ENCODE measurements around a stretch of chr9.

DNA sequence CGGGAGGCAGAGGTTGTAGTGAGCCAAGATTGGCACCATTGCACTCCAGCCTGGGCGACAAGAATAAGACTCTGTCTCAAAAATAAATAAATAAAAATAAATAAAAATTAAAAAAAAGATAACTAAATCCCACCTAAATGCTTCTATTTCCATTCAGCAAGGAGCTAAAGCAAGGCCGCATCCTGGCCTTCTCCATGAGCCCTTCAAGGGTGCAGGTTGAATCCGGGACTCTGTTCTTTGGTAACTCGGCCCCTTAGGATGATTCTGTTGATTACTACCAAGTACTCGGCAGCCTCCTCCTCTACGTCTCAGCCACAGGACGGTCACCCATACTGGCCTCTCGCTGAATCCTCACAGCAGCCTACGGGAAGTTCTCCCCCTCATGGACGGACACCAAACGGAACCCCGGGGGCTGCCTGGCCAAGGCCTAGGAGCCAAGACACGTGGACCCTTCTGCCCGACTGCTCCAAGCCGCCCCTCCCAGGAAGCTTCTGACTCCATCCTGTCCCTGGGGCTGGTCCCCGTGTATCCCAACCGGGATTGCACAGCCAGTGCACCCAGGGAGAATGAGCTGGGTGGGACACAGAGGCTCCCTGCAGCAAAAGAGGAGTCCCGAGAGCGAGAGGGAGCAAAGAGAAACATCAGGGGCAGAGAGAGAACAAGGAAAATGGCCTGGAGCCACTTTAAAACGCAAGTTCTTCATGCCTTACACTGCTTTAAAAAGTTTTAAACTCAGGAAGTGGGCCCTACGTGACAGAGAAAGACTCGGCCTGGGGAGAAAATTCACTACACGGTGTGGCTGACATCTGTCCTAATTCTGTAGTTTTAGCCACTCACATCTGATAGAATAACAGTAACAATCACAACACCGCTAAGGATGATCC, 3.2 kb downstream of the FAM78A start:
- PRO-cap: no peak
- RAMPAGE, long total RNA, 2 experiments: no peak in any of the 2 experiments

GRCh38 chr9:131280051-131280491, 3.8 kb upstream of the FAM78A start:
- PRO-cap: no peak
- RAMPAGE, long total RNA, 2 experiments: no peak in any of the 2 experiments

- PRO-cap: no peak
- RAMPAGE, long total RNA, 2 experiments: no peak in any of the 2 experiments
These were observed 43.7 kb upstream of the POMT1 start for GRCh38 chr9:131459036-131459352.

GRCh38 chr9:131475737-131477011, 26.5 kb upstream of the POMT1 start:
- PRO-cap: no peak
- RAMPAGE, long total RNA, 2 experiments: no peak in any of the 2 experiments

DNA sequence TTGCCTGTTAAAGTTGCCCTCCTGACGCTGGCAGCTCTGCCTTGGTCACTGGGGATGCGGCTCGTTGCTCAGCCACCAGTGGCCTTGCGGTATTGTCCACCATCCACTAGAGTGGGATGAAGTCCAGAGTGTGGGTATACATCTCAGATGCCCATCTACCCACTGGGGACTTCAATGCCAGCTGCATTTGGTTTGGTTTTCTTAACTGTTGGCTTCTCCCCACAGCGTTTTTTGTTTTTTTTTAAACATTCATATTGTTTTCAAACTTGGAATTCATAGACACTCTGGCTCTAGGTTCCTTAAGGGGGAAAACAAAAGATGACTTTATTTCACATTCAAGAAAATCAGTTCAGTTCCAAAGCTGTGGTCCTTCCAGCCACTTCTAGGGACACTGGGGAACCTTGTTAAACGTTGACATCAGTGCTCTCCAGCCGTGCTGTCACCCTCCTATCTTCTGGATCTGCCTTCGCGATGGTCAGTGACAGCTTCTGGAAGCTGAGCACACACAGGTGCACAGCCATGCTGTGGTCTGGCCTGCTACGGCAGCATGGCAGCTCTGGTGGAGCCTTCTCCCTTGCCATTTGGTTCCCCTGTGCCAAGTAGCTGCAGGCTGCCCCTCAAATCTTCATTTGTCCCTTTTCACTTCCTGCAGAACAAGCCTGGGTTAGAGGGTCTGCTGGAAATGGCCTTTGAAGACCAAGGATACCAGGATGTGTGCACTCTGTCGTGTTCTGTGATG, 3.8 kb upstream of the POMT1 start:
- PRO-cap: no peak
- RAMPAGE, long total RNA, 2 experiments: no peak in any of the 2 experiments

DNA sequence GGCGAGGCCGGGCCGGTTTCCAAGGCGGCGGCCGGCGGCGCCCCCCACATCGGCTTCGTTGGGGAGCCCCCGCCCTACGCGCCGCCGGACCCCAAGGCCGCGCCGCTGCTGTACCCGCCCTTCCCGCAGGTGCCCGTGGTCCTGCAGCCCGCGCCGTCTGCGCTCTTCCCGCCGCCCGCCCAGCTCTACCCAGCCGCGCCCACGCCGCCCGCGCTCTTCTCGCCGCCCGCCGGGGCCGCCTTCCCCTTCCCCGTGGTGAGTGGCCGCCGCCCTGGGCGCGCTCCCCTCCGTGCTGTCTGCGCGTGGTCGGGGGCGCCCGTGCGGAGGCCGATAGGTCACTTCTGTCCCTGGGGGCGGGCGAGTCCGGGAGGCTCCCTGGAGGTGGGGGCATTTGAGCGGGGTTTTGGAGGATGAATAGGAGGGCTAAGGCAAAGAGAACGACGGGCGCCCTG, 9.5 kb downstream of the PRRT1B start:
- PRO-cap: no peak
- RAMPAGE, long total RNA, 2 experiments: no peak in any of the 2 experiments

- PRO-cap: no peak
- RAMPAGE, long total RNA, 2 experiments: no peak in any of the 2 experiments
These were observed 52.9 kb downstream of the PRRT1B start for GRCh38 chr9:131598109-131598663.

DNA sequence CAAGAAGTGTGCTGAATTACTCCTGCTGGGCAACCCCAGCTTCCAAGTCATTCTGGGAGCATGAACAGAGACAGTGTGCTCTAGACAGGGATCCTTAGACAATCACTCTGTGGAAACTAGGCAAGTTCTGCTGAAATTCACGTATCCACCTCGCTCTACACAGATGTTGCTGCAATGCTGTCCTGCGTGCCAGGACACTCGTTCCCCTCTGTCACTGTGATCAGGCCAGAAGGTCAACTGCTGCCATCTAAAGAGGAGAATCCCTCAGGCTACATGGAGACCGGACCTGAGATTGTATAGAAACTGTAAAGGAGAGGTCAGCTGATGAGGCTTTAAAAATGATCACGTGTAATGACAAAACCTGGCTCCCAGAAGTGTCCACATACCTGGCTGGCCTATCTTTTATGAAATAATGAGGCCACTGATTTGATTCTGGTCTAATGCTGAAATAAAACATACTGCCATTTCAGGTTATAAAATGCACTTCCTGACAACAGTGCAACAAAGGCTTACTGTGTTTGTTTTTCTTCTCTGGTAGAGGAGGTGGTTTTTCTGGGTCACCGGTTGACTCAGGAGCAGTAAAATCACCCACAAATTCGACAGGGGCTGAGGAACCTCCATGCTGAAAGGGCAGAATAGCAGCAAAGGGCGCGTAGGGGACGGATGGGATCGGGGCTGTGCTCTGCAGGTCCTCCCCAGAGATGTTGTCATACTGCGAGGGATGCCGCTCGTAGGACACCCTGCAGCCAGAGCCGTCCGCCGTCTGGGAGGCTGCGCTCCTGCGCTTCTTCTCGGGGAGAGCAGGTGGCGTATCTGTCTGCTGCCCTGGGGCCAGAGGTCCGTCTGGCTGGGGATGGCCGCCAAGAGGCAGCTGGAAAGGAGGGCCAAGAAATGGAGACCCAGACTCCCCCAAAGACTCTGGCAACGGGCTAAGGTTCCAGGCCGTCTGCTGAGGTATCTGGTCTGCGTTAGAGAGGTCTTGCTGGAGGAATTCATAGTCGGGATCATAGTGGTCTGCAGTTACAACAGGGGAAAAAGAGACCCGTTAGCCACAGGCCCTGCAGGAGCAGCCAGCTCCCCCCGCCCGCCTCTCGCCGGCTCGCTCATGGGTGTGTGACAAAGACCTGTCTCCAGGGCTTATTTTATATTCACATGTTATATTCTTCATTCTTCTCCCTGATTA, 80.5 kb downstream of the PRRT1B start:
- PRO-cap: no peak
- RAMPAGE, long total RNA, 2 experiments: no peak in any of the 2 experiments

GRCh38 chr9:131642178-131643112, 97.1 kb downstream of the PRRT1B start:
- PRO-cap: no peak
- RAMPAGE, long total RNA, 2 experiments: no peak in any of the 2 experiments

DNA sequence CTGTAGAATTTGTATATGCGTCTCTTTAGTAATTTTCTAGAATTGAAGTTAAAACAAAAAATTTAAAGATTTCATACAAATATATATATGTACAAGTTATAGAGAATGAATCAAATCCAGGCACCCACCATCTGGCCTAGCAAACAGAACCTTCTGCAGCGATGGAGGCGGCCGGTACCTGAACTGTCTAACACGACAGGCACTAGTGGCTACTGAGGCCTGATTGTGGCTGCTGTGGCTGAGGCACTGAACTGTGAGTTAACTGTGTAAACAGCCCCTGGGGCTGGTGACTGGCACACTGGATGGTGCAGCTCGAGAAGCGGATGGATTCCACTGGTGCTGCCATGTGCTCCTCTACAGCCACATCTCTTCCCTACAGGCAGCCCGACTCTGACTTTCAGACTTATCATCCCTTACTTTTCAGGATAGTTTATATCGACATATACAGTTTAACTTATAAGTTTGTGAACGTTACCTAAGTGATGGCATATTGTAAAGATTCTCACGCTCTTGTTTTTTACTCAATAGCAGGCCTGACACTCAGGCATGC, 82.4 kb downstream of the RAPGEF1 start:
- PRO-cap: no peak
- RAMPAGE, long total RNA, 2 experiments: no peak in any of the 2 experiments

DNA sequence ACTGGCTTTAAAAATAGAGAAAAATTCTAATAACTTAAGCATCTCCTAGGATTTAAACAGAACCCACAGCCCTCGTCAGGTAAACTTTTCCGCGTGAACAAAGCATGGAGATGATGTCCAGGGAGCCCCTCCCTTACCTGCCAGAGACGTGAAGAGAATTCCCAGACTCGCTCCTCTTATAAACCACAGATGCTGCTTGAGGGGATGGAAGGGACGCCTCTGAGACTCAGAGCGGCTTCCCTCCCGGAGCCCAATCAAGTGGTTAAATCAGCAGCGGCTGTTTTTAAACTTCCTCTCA, 71.9 kb downstream of the RAPGEF1 start:
- PRO-cap: no peak
- RAMPAGE, long total RNA, 2 experiments: no peak in any of the 2 experiments

- PRO-cap: bidirectional peak, plus-strand start at chr9:131670474, minus-strand start at chr9:131670281
- RAMPAGE, long total RNA, 2 experiments: no peak in any of the 2 experiments
These were observed 69.7 kb downstream of the RAPGEF1 start for GRCh38 chr9:131669860-131670952.

GRCh38 chr9:131676732-131677056, 63.2 kb downstream of the RAPGEF1 start:
- PRO-cap: no peak
- RAMPAGE, long total RNA, 2 experiments: no peak in any of the 2 experiments

DNA sequence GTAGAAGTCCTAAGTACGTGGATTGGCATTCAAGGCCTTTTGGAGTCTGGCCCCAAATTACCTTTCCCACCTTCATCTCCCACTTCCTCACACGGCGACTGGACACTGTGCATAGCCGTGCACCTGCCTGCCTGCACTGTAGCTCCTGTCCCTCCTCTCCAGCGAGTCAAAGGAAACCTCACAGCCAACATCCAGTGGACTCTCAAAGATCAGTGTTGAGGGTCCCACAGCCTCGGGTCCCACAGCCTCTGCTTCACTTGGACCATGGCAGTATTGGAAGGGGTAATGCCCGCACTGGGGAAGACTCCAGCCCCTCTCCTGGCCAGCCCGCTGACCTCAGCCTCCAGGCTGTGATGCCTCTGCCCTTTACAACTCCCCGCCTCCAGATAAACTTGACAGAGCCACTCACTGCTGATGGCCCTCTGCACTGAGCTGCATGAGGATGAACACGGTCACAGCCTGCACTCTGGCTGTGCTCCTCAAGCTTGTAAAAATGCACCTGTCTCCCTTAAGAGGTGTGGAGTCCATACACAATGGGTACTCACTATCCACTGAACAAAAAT, 23.0 kb downstream of the RAPGEF1 start:
- PRO-cap: no peak
- RAMPAGE, long total RNA, 2 experiments: no peak in any of the 2 experiments

GRCh38 chr9:131719229-131719596, 20.7 kb downstream of the RAPGEF1 start:
- PRO-cap: no peak
- RAMPAGE, long total RNA, 2 experiments: no peak in any of the 2 experiments

DNA sequence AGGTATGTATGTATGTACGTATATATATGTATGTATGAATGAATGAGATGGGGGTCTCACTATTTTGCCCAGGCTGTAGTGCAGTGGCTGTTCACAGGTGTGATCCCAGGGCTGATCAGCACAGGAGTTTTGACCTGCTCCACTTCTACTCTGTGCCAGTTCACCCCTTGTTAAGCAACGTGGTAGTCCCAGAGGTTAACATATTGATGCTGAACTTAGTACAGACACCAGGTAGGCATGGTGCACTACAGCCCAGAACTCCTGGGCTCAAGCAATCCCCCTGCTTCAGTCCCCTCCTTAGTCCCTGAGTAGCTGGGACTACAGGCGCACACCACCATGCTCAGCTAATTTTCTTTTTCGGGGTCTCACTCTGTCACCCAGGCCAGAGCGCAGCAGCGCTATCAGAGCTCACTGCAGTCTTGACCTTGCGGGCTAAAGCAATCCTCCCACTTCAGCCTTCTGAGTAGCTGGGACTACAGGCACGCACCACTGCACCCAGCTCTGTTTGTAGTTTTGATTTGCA, 14.7 kb downstream of the RAPGEF1 start:
- PRO-cap: no peak
- RAMPAGE, long total RNA, 2 experiments: no peak in any of the 2 experiments

GRCh38 chr9:131736094-131736819, 3.6 kb downstream of the RAPGEF1 start:
- PRO-cap: no peak
- RAMPAGE, long total RNA, 2 experiments: no peak in any of the 2 experiments

DNA sequence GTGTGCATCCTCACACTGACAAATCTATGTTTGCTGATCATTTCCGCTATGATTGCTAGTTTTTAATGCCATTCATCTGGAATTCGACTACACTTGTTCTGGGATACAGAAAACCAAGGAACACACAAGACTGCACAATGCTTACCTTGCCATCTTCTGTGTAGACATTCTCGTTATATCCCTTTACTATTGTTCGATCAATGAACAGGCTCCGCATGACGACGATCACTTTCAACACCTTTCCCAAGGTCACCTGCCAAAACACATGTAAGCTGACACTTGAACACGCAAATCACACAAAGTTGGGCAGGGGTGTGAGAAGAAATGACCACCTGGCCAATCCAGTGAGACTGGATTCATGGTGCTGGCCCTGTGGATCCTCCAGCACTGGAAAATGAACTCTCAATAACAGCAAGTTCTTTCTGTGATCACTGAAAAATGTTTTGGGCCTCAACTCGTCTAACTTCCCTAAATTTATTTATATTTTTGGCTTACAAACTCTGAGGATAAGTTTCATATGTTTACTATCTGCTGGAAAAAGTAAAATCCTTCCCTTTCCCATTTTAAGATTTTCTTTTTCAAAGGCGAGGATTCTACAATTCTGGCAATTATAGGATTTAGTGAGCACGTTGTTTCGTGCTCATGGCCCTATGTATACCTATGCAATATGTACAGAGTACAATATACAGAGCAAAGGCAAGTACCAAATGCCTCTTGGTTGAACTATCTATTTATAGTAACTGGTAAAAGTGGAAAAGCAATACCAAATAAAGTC, 154.1 kb upstream of the RAPGEF1 start:
- PRO-cap: no peak
- RAMPAGE, long total RNA, 2 experiments: no peak in any of the 2 experiments

- PRO-cap: no peak
- RAMPAGE, long total RNA, 2 experiments: no peak in any of the 2 experiments
These were observed 72.8 kb downstream of the MED27 start for GRCh38 chr9:132006749-132007463.

DNA sequence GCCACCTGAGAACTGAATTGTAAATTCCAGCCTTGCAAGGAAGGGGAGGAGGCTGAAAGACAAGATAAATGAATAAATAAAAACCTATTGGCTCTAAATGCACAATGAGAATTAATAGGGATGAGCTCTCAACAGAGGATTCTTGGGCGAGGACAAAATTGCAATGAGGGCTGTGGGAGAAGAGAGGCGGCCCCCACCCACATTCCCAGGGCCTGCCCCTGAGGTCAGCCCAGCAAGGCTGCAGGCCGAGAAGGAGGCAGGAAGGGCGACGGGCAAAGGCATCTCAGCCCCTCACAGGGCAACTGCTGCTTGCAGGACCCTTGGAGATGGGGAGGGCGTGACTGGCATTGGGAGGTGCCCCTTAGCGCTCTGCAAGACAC, 8.4 kb downstream of the NTNG2 start:
- PRO-cap: no peak
- RAMPAGE, long total RNA, 2 experiments: no peak in any of the 2 experiments

Measured in body of pancreas (tissue), 2 donors.